Right ventricle myocardium (tissue), 1 donor: ENCODE data around the genes PVALB and TMPRSS6.

DNA sequence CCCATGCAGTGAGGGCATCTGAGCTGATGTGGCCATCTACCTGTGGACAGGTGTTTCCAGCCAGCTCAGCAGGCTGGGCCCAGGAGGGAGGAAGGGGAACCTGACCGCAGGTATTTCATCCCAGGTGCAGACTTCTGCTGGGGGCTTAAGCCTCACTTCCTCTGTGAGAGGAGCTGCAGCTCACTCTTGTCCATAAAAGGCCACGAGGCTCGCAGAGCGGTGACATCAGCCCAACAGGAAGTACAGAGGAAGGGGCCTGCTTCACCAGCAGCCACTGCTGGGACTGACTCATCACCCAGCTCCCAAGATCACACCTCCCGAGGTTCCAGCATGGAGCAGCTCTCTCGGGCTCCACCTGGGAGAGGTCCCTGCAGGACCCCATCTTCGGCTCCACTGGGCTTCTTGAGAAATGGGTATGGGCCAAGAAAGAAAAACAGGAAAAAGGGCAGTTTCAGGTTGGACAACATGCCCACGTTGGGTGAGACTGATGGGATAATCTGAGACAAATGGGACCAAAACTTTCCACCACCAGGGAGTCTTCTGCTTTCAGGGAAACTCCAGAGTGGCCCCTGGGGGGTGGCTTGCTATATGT is 56.3 kb downstream of the MYH9 start:
- PRO-cap, 2 experiments: peak in 2 of 2 experiments; most common plus-strand start position 311 of the sequence (in 2); most common minus-strand start position 188 of the sequence (in 1)

- PRO-cap, 2 experiments: no peak in any of the 2 experiments
Observed at GRCh38 chr22:36351608-36352478, 35.9 kb downstream of the MYH9 start.

GRCh38 chr22:36364836-36365525 is 22.8 kb downstream of the MYH9 start:
- PRO-cap, 2 experiments: no peak in any of the 2 experiments

- PRO-cap, 2 experiments: no peak in any of the 2 experiments
Observed at GRCh38 chr22:36411509-36412123, 23.8 kb upstream of the MYH9 start.

DNA sequence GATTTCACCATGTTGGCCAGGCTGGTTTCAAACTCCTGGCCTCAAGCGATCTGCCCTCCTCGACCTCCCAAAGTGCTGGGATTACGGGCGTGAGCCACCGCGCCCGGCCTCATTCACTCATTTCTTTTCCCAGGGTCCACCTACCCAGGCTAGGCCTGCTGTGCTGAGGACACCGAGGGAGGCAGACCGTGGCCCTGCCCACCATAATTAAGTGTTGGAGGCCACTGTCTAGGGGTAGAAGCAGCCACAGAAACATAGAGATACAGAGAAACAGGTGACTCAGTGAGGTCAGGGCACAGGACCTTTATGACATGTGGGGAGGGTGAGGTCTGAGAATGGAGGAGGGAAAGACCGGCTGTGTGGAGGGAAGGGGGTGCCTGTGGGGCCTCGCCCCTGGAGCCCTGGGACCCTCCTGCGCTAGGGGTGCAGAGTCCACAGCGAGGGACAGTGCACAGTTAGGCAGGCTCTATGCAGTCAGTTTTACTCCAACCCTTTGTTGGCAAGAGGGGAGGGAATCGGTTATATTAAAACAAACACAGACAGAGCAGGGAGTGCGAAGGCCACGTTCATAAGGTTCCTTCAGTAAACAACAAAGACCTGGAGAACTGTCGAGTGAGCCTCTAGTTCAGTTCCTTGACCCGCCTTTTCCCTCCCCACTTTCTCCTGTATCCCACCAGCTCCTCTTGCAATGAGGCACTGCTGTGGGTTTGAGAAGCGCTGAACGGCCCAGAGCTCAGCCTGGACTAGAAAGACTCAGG is 46.8 kb downstream of the TXN2 start:
- PRO-cap, 2 experiments: no peak in any of the 2 experiments

DNA sequence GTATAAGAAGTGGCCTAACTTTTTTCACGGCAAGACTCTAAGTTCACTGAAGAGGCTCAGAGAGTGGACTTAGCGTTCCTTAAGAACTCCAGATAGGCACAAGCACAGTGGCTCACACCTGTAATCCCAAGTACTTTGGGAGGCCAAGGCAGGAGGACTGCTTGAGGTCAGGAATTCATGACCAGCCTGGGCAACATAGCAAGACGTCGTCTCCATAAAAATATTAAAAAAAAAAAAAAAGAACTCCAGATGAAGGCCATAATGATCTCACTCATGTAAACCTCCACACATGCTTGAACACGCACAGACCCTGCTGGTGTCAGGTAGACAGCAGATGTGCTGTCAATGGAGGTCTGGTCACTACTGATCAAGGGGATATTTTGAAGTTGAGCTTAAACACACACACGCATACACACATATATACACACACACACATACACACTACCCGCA is 10.9 kb downstream of the TXN2 start:
- PRO-cap, 2 experiments: no peak in any of the 2 experiments

DNA sequence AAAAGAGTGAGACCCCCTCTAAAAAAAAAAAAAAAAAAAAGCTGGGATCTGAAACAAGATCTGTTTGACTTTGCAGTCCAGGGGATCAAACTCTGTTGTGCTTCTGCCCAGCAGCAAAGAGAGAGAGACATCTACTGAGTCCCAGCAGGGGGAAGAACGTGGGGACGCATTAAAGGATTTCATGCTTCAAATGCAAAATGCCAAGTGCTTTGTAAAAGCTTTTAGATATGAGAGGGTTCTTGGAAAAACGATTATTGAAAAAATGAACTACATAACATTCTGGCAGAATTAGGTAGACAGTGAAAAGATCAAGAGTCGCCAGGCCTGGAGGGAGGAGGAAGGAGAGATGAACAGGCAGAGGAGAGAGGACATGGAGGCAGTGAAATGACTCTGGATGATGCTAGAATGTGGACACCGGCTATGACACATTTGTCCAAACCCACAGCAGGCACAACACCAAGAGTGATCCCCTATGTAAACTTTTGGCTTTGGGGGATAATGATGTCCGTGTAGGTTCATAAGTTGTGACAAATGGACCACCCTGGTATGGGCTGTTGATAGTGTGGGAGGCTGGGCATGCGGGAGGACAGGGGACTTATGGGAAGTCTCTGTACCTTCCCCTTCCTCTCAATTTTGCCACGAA is 9.4 kb downstream of the TXN2 start:
- PRO-cap, 2 experiments: no peak in any of the 2 experiments

- PRO-cap, 2 experiments: peak in 2 of 2 experiments; most common plus-strand start chr22:36482211 (in 1); most common minus-strand start chr22:36482023 (in 2)
Observed at GRCh38 chr22:36481848-36482340, 454 bp upstream of the TXN2 start.

- PRO-cap, 2 experiments: no peak in any of the 2 experiments
Observed at GRCh38 chr22:36541674-36542408, 12.9 kb upstream of the EIF3D start.

DNA sequence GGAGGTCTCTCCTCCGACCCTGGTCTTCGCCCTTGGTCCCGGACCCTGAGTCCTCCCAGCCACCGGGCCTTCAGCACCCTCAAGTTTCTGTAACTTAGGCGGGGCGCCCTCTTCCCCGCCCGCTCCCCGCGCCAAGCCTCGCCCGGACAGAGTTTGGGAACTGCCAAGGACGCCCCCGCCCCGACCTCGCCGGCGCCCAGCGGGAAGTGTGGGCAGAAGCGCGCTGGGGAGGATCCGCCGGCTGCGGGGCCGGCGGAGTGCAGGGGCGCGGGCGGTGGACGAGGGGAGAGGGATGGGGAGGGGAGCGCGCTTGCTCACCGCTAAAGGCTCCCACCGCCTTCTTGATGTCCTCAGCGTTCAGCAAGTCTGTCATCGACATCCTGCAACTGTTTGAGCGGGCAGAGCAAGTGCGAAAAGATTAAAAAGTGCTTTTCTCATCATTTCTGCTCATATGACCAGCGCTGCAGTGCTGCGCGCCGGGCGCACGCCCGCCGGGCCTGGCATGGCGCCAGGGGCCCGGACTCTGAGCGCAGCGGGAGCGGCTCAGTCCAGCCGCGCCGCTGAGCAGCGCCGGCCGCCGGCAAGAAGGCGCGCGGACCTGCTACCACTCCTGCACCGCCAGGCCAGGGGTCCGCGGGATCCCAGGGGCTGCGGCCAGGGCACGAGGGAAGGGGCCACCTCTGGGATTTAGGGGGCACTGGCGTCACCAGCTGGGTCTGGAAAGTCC is at the start of gene PVALB:
Gene PVALB, minus strand, starts transcription at position 409 of the 727 bp plus-strand sequence.
- PRO-cap, 2 experiments: no peak in any of the 2 experiments

- PRO-cap, 2 experiments: no peak in any of the 2 experiments
Observed at GRCh38 chr22:36861955-36862737, 1.3 kb downstream of the NCF4 start.

DNA sequence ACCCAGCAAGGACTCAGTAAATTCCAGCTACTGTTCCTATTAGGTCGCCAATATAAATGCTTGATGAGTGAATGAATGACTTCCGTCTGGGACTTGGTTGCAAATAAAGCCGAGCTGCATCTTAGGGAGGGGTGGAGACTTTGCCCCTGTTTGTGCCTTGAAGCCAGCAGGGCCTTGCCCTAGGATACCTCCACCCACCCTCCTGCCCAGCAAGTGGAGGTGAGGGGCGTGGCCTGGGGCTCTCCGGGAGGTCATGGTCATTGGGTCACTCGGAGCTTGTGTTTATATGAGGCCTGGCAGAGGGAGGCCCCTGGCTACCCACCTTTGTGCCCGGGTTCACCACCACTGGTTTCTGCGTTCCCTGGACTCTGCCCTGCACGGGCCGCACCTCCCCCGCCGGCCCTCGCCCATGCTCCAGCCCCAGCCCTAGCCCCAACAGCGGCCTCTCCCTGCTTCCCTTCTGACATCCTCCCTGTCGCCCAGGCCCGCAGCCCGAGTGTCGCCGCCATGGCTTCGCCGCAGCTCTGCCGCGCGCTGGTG is 4.2 kb downstream of the MPST start:
- PRO-cap, 2 experiments: no peak in any of the 2 experiments

DNA sequence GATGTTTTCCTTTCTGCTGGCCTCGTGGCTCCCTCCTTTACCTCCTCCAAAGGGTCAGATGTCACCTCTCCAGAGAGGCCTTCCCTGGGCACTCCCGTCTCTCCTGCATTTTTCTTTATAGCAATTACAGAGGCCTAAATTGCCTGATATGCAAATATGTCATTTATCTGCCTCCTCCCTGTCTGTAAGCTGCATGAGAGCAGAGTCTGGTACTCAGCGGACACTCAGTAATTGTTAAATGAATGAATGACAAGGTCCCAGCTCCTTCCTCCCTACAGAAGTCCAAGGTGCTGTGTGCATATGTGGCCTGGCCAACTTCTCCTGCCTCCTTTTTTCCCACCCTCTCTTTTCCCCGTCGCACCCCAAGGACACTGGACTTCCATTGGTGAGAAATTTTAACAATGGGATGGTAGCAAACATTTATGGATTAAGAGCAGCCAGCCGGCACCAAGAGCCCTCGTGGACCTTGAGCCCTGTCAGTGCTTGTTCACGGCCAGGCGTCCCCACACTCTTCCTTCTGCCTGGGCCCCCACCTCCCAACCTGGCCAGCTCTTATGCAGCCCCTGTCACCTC is 1.7 kb downstream of the TMPRSS6 start:
- PRO-cap, 2 experiments: no peak in any of the 2 experiments

DNA sequence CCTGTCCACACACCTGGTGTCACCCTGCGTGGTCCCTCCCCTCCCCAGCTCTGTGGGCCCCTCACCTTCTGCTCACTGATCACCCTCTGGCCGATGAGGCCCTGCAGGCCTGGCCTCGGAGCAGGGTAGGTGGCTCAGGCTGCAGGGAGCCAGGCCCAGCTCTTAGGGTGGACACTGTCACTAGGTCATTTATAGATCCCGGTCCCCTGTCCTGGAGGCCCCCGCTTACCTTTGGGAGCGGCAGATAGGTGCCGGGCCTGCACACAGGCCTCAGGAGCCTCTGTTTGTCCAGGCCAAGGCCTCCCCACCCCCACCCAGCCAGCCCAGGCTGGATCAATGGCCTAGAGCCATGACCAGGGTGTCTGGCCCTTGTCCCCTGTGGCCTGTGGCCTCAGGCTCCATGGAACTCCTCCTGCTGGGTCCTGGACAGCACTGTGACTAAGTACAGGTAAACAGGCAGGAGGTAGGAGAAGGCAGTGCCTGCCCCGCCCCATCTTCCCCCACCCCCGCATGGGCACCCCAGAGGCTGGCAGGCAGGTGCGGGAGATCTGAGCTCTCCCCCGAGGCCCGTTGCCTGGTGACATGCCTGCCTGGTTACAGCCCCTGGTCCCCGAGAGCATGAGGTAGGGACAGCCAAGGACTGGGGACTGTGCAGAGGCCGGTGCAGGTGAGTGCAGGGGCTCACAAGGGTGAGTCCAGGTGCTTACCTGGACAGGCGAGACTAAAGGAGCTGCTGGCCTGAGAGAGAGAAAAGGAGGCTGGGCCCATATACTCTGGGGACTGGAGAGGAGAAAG is at the start of gene TMPRSS6:
Gene TMPRSS6, minus strand, starts transcription at position 440 of the 795 bp plus-strand sequence.
- PRO-cap, 2 experiments: no peak in any of the 2 experiments

GRCh38 chr22:37218341-37219371 is 6.4 kb upstream of the SSTR3 start:
- PRO-cap, 2 experiments: no peak in any of the 2 experiments

DNA sequence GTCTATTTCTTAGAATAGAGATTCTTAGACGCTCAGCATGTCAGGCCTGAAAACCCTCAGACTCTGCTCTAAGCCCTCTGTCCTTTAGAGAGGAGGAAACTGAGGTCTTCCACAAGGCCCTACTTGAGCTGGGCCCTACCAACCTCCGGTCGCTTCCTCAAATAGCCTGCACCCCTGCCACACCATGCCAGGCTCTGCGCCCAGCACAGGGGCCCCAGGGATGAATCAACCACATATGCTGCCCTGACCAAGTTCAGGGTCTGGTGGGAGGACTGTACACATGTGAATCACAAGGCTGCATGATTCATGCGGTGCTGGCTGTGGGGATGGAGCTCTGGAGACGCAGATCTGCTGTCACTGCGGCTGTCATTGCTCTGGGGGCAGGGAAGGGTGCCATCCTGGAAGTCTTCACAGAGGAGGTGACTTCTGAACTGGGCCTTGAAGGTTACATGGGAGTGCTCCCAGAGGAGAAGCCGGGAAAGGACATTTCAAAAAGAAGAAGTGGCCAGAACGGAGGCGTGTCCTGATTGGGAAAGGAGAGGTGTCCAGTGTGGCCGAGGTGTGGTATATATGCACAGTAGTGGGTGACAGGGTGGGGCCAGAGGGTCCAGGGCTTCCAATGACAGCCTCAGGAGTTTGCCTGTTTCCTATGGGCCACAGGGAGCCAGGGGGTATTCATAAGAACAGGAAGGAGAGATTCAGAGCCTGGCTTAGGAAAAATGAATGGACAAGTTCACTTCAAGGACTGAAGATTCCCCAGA is 21.6 kb downstream of the CYTH4 start:
- PRO-cap, 2 experiments: no peak in any of the 2 experiments

- PRO-cap, 2 experiments: no peak in any of the 2 experiments
Observed at GRCh38 chr22:37370068-37371160, 56.9 kb downstream of the ELFN2 start.

- PRO-cap, 2 experiments: peak in 2 of 2 experiments; most common plus-strand start chr22:37501961 (in 1); most common minus-strand start chr22:37501213 (in 1)
Observed at GRCh38 chr22:37501146-37502267, 15.3 kb upstream of the MFNG start.

- PRO-cap, 2 experiments: no peak in any of the 2 experiments
Observed at GRCh38 chr22:37508734-37509324, 10.4 kb downstream of the CARD10 start.

DNA sequence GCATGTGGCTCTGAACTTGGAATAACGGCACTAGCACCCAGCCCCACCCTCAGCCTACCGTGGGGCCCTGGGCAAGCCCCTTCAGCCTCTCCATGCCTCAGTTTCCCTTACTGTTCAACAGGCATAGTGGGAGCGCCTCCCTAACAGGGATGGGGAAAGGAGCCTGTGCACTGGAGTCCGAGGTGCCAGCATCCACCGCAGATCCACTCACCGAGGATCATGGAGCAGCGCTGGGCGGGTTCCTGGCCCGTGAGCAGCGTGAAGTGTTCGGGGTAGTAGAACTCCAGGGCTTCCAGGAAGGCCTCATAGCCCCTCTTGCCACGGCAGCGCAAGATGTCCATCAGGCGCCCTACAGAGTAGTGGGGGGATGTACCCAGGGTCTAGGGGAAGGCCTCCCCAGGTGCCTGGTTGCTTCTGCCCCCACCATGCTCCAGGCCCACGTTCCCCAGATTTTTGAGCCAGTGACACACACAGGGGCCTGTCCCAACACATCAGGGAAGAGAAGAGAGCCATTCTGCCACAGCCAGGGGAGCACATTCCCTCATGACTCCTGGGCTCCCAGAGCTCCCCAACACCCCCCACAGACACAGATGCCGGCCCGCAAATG is 1.4 kb downstream of the CARD10 start:
- PRO-cap, 2 experiments: no peak in any of the 2 experiments